Esophagus muscularis mucosa (tissue), 4 donors: Measurements from ENCODE around the gene TNS4.

- PRO-cap, result no peak
- RAMPAGE, long total RNA, 4 experiments, result no peak in any of the 4 experiments
Observed at GRCh38 chr17:40063895-40064682, 1.3 kb downstream of the THRA start.

DNA sequence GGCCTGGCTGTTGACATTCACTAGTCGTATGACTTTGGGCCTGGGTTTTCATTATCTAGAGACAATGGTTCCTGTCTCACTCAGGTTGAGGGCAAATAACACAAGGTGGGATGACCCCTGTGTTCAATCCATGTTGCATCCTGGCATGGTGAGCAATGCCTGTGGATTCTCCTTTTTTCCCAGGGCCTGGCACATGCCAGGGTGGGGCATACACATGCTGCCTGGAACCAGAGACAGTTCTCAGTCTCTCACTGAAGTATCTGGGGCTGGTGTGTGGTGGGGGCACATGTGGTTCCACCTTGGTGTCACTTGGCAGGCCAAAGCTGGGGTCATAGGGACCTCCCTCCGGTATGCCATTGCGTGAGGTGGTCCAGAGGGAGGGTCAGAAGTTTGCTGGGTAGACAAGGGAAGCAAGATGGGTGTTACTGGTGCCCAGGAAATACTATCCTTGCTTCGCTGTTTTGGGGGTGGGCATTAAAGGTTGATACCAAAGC lies 5.5 kb downstream of the THRA start:
- PRO-cap, result no peak
- RAMPAGE, long total RNA, 4 experiments, result no peak in any of the 4 experiments

GRCh38 chr17:40102770-40103740 lies 2.7 kb upstream of the NR1D1 start:
- PRO-cap, result bidirectional peak, plus-strand start at chr17:40103531, minus-strand start at chr17:40103527
- RAMPAGE, long total RNA, 4 experiments, result no peak in any of the 4 experiments

GRCh38 chr17:40106369-40107620 lies 6.4 kb upstream of the NR1D1 start:
- PRO-cap, result bidirectional peak, plus-strand start at chr17:40107439, minus-strand start at chr17:40107263
- RAMPAGE, long total RNA, 4 experiments, result no peak in any of the 4 experiments

GRCh38 chr17:40111108-40112251 lies 10.3 kb upstream of the MSL1 start:
- PRO-cap, result bidirectional peak, plus-strand start at chr17:40111386, minus-strand start at chr17:40111299; bidirectional peak, plus-strand start at chr17:40111414, minus-strand start at chr17:40111425
- RAMPAGE, long total RNA, 4 experiments, result no peak in any of the 4 experiments

GRCh38 chr17:40125886-40126494 lies 4.2 kb downstream of the MSL1 start:
- PRO-cap, result no peak
- RAMPAGE, long total RNA, 4 experiments, result start-site peak on the plus strand in 1 of 4 experiments, at chr17:40126224-40126266 at its widest, 19 reads per replicate

DNA sequence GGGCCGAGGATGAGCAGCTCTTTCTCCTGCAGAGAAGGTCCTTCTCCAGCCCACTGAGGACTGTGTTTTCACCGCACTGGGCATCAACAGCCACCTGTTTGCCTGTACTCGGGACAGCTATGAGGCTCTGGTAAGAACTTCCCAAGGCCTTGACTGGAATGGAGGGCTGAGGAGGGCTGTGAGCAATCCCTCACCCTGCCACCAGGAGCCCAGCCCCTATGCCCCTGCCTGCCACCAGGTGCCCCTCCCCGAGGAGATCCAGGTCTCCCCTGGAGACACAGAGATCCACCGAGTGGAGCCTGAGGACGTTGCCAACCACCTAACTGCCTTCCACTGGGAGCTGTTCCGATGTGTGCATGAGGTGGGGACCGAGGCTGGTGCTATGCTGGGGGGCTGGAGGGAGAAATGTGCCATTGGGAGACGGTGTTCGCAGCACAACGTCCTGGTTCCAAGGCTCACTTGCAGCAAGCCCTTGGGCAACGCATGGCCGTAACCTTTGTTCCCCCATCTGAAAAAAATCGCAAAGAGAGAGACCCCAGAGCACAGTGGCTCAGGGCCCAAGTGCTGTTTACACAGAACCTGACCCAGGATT lies 13.2 kb downstream of the RAPGEFL1 start:
- PRO-cap, result no peak
- RAMPAGE, long total RNA, 4 experiments, result no peak in any of the 4 experiments

DNA sequence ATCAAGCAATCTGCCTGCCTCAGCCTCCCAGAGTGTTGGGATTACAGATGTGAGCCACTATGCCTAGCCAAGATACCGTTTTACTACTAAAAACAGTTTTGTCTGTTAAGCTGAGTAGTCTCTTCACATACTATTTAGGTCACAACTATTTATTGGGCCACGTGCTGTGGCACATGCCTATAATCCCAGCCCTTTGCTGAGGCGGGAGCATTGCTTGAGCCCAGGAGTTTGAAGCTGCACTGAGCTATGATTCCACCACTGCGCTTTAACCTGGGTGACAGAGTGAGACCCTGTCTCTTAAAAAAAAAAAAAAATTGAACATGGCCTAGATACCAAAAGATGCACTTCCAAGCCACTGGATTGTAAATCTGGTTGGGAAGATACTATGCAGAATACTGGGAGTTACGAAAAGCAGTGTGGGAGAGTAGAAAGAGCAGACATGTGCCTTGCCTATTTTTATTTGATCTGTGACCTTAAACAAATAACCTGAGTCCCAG lies 16.4 kb upstream of the CDC6 start:
- PRO-cap, result no peak
- RAMPAGE, long total RNA, 4 experiments, result no peak in any of the 4 experiments

- PRO-cap, result no peak
- RAMPAGE, long total RNA, 4 experiments, result no peak in any of the 4 experiments
Observed at GRCh38 chr17:40290798-40291730, 3.4 kb downstream of the CDC6 start.

DNA sequence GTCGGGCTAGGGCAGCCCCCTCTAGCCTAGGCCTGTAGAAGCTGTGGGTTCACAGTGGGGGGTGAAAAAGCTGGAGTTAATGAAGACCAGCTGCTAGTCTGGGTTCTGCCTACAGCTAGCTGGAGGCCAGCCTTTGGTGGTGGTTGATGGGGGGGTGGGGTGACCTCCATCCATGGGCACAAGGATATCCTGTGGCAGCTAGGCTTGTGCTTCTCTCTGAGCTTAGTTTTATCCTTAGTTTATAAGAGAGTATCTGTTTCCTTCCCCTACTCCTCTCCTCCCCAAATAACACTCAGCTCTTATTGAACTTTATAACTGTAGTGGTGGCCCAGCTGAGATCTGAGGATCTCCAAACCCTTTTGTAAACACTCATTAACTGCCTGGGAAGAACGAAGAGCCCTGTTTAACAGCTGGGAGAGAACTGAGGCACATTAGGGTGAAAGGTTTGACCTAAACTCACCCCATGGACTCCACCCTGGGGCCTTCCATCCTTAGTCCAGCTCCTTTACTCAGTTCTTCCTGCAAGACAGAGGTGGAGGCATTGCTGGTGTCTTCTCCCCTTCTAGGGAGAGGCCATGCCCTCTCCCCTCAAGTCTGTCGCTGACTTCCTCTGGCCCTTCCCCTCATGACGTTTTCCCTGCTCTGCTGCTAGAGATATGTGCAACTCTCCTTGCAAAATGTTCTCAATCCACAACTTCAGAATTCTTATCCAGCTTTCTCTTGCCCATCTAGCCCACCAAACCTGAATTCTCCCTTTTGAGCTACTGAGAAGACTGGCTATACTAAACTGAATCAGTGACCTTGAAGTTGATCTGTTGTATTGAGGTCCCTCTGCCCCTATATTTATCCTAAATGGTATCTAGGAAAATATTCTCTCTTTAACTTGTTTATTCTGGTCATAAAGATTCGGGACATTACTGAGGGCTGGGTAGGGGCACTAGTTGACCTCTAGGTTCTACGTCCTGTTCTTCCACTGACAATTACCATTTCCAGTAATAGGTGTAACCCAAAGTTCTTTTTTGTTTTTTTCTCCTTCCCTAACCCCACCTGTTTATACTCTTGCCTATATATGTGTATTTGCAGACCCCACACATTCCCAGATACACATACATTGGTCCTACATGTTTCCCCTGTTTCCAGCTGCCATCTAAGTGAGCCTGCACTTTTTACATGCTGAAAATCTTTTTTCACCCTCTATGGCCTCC lies 1.1 kb upstream of the RARA start:
- PRO-cap, result no peak
- RAMPAGE, long total RNA, 4 experiments, result no peak in any of the 4 experiments

GRCh38 chr17:40323535-40324581 lies 14.9 kb downstream of the RARA start:
- PRO-cap, result no peak
- RAMPAGE, long total RNA, 4 experiments, result no peak in any of the 4 experiments

- PRO-cap, result unidirectional peak, plus-strand start at chr17:40327951
- RAMPAGE, long total RNA, 4 experiments, result no peak in any of the 4 experiments
Observed at GRCh38 chr17:40327234-40328177, 18.5 kb downstream of the RARA start.

- PRO-cap, result no peak
- RAMPAGE, long total RNA, 4 experiments, result no peak in any of the 4 experiments
Observed at GRCh38 chr17:40332494-40332997, 23.6 kb downstream of the RARA start.

GRCh38 chr17:40348368-40349092 lies 16.0 kb downstream of the GJD3 start:
- PRO-cap, result no peak
- RAMPAGE, long total RNA, 4 experiments, result no peak in any of the 4 experiments

- PRO-cap, result no peak
- RAMPAGE, long total RNA, 4 experiments, result no peak in any of the 4 experiments
Observed at GRCh38 chr17:40398304-40399386, 19.1 kb downstream of the TOP2A start.

- PRO-cap, result unidirectional peak, plus-strand start at chr17:40442600
- RAMPAGE, long total RNA, 4 experiments, result no peak in any of the 4 experiments
Observed at GRCh38 chr17:40442377-40442677, 923 bp upstream of the IGFBP4 start.

GRCh38 chr17:40457734-40459029 lies 14.9 kb downstream of the IGFBP4 start:
- PRO-cap, result no peak
- RAMPAGE, long total RNA, 4 experiments, result no peak in any of the 4 experiments

DNA sequence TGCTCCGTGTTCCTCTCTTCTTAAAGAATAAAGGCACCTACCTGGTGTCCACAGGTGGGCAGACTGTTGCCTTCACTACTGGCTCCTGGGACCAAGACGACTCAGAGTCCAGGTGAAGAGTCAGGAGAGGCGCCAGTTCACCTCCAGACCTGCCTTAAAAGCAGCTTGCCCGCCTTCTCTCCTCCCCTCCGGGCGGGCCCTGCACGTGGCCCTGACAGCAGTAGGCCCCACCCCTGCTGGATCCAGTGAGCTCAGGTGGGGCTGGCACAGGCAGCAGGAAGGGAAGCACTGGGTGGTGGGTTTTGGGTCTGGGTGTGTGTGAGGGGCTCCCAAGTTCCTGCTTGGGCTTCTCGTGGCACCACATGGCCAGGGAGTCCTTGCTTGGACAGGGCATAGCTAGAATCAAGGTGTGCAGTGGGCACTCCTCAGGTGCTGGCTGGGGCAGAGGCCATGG lies at the start of gene TNS4:
Gene TNS4 (minus strand): TSS at position 131 of the 454 bp plus-strand sequence.
- PRO-cap, result no peak
- RAMPAGE, long total RNA, 4 experiments, result no peak in any of the 4 experiments

DNA sequence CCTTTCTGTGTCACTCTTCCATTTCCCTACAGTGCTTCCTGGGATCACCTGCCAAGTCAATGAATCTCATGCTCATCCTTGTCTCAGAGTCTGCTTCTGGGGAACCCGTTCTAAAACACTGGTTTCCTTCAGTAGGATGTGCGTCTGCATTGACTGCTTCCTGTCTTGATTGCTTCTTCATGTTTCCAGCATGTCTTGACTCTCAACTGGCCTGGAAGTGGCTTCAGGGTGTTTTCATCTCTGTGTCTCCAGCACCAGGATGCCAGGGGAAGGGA lies 13.9 kb upstream of the TNS4 start:
- PRO-cap, result no peak
- RAMPAGE, long total RNA, 4 experiments, result no peak in any of the 4 experiments

DNA sequence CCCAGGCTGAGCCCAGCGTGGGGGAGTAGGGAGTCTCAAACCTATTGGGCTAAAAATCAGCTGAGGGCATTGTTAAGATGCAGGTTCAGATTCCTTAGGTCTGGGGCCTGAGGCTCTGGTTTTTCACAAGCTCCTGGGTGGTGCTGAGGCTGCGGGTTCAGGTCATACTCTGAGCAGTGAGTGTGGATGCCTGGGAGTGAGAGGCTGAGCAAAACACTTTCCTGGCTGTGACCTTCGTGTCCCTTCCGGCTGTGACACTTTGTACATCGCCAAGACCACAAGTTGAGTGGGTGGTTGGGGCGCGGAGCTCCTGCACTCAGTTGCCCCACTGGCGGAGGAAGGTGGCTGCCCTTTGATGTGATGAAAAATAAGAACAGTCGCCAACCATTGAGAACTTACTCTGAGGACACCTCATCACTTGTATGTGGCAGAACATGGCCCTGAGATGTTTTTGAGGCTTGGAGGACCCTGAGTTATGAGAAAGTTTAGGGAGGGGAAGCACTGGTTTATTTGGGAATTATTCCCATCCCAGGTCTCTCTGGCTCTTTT lies 24.8 kb downstream of the CCR7 start:
- PRO-cap, result no peak
- RAMPAGE, long total RNA, 4 experiments, result no peak in any of the 4 experiments